NALM6 (cell line): ENCODE measurements around a stretch of chr16.

DNA sequence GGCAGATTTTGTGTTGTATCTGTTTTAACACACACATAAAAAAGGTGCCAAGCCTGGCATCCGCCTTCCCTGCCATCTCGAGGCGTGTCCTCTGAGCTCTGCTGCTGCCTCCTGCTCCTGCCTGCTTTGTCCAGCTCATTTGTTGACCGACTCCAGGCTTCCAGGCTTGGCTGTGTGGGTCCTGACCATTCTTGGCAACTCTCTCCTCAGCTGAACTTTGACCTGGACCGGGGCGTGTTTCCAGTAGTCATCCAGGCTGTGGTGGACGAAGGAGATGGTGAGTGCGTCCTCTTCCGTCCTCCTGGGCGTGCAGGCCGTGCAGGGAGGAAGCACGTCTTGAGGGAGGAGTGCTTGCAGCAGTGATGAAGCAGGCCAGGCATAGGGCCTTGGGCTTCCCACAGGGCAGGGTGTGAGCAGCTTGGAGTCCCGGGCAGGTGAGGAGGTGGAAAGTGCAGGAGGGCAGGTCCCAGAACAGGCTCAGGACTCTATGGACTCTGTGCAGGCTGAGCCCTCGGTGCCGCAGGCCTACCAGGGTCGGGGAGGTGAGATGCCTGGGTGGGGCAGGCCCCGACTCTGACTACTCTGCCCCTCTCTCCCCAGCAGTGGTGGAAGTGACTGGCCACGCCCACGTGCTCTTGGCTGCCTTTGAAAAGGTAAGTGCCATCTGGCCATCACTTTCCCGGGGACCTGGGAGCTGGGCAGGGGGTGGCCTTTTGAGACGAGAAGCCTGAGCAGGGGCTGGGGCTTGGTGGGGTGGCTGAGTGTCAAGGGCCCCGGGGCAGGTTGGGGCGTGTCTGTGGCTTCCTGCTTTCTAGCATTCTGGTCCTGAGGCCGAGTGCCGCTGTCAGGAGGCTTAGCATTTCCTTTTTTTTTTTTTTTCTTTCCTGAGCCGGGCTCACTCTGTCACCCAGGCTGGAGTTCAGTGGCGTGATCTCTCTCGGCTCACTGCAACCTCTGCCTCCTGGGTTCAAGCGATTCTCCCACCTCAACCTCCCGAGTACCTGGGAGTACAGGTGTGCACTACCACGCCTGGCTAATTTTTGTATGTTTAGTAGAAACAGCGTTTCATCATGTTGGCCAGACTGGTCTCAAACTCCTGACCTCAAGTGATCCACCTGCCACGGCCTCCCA, 28.5 kb upstream of the NUDT16L1 start:
- PRO-cap = no peak

DNA sequence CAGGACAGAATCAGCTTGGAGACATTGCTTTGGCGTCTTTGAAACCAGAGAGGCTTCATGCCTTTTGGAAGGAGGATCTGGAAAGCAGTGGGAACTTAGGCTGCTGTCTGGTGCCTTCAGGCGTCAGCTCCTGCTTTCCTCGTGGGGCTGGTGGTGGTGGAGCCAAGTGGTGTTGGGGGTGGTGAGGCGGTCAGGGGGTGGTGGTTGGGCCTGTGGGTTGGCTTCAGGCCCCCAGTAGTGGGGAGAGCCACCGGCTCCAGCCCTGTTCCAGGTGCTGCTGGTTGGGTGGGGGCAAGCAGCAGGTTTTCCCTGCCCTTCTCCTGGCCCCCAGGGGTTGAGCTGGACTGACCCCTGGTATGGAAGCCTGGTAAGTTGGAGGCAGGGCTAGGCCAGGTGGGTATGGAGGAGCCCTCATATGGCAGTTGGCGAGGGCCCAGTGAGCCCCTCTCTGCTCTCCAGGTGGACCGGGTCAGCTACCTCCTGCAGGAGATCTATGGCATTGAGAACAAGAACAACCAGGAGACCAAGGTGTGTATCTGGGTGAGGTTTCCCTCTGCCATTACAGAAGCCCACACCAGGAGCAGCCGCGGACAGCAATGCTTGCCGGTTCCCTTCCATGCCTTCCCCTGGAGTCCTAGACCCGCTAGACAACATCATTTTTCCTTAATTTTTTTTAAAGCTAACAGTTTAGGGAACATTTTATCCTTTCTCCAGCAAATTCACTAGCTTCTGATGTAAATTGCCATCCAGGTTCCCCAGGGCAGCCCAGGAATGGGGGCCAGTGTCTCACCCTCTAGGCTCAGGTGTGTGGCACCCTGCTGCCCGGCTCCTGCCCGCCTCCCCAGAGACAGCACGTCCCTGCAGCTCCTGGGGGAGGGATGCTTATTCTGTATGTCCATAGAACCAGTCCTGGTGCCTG, 22.2 kb upstream of the NUDT16L1 start:
- PRO-cap = no peak

GRCh38 chr16:4676819-4677296, 16.5 kb upstream of the NUDT16L1 start:
- PRO-cap = no peak

DNA sequence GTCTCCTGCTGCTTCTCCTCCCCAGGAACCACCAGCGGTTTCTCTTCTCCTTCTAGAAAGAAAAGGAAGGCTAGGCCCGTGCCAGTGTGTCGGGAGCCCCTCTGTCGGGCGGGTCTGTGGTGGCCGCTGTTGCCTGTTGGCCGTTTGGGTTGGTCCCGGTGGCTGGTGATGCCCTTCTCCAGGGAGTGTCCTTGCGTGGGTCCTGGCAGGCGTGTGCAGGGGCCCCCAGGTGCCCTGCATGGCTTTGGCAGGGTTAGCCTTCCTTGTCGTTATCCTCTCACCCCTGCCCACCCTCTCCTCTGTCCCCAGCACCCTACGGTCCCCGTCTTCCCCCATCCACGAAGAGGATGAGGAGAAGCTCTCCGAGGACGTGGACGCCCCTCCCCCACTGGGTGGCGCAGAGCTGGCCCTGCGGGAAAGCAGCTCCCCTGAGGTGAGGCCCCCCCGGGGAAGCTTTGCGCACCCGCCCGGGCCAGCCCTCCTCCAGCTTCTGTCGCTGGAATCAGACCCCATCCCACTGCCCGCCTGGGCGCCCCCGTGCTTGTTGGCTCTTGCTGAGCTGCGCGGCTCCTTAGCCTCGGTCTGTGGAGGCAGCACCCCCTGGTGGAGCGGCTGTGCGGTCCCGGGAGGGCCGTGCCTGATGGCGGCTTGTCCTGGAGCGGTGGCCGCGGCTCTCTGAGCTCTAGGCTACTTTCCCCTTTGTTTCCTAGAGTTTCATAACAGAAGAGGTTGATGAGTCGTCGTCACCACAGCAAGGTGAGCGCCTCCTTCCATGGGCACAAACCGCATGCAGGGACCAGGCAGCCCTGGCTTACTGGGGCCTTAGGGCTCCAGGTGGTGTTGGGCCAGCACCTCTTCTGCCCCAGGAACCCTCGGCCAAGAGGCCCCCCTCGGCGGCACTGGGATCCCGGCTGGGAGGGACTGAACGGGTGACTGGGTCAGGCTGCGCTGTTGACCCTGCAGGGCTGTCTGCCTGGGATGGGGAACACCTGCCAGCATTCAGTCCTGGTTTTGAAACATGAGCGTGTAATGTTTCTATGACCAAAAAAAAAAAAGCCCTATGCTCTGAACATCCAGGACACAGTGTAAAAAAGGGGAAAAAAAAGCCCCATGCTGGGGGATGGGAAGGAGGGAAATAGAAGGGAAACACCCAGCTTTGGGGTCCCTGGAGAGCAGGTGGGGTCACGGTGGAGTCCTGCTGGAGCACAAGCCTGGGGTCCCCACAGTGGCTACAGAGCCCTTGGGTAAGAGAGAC, 10.4 kb upstream of the NUDT16L1 start:
- PRO-cap = no peak

GRCh38 chr16:4694741-4695800, 1.7 kb downstream of the NUDT16L1 start:
- PRO-cap = no peak

GRCh38 chr16:4832723-4832961, 14.4 kb downstream of the GLYR1 start:
- PRO-cap = no peak

DNA sequence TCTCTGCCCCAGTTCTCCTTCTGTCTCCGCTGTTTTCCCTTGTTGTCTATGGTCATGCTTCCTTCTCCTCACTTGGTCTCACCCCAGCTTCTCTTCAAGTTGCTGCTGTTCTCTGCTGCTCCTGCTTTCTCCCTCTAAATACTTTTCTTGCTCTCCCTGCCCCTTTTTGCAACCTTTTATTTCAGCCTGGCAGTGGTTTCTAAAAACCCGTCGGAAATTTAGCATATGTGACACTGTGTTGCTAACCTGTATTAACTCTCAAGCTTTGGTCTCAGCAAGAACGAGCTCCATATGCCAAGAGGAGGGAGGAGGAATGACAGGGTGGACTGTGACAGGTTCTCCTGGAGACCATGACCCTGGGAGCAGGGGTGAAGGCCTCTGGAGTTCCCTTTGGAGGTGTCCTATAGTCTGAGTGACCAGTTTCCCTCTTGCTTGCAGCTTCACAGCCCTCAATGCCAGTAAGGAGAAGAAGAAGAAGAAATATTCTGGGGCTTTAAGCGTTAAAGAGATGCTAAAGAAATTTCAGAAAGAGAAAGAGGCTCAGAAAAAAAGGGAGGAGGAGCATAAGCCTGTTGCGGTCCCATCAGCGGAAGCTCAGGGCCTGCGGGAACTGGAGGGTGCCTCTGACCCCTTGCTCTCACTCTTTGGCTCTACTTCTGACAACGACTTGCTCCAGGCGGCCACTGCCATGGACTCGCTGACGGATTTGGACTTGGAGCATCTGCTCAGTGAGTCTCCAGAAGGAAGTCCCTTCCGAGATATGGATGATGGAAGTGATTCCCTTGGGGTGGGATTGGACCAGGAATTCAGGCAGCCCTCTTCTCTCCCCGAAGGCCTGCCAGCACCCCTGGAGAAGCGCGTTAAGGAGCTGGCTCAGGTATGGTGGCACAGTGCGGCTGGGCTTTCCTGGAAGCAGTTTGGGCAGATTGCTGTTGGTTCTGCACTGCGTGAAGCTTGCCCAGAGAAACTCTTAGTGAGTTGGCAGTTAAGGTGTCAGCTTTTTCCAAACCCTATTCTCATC, 13.3 kb downstream of the UBN1 start:
- PRO-cap = no peak

DNA sequence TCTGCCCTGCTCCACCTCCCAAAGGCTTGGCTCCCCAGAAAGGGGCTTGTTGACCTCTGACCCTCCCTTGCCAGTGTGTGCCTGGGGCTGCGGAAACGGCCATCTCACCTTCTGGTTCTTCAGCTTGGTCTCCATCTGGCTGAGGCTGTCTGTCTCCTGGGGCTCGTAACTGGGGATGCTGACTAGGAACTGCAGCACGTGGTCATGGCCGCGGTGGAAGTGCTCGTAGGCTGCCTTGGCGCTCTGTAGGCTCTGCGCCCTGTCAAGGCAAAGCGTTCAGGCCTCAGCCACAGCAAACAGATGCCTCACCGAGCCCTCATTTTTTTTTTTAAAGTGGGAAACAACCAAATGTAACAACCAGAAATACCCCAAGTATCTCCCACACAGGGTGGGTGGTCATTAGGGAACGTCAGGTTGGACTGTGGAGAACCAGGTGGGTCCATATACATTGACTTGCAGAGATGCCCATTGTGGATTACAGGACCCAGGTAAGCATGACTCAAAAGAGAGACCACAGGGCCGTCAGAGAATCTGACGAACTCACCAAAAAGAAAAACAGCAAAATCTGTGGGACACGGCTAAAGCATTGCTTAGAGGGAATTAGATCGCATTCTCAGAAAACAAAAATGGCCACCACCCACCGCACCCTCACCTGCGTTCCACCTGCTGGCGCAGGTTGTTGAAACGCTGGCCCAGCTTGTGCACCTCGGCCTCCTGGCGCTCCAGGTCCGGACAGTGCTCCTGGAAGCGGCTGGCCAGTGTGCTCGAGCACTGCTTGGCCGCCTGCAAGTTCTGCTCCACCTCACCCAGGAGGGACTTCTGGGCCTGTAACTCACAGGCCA, 43.0 kb downstream of the UBN1 start:
- PRO-cap = no peak

DNA sequence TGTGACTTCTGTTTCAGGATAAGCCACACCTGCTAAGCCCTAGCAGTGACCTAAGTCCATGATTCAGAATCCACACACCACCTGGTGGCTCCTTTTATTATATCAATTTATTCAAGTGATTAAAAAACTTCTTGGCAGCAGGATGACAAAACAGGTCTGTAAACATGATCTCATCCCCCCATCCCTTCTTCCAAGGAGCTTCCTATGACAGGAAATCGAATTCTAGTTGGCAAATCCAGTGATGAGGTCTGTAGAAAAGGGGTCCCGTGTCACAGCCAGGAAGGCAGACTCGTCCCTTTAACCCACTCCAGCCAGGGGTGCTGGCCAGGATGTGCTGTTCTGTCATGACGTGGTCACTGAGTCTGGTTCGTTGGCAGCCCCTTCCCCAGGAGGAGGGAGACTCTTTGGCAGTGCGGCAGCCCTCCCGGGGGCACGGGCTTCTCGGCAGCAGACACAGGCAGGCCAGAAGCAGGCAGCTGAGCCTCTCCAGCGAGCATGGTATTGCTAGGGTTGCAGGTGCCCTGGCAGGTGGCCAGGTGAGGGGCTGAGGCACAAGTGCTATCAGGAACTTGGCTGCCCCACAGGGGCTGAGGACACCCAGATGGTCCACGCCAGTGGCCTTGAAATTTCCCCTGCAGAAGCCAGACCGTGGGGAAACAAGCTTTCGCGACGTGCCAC, 8.8 kb downstream of the NAGPA start:
- PRO-cap = no peak

DNA sequence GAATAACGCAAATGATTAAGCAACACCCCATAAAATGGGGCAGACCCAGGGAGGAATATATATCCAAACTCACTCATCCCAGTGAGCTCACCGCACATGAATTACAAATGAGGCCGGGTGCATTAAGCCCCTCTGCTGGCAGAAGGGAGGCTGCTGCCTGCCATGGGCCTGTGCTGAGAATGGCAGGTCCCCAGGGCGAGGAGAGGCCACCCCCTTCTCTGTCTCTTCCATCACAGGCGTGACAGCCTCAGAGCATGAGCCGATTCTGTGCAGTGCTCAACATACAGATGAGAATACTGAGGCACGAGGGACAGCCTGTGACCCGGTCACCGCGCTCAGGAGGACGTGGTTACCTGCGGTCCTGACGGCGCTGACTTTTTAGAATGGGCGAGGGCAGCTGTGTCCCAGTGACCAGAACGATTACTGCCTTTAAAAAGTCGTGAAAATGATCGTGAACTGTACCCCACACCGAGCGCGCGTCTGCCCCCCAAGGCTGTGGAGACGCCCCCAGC, 612 bp downstream of the EEF2KMT start:
- PRO-cap = unidirectional peak, plus-strand start at position 230 of the sequence

DNA sequence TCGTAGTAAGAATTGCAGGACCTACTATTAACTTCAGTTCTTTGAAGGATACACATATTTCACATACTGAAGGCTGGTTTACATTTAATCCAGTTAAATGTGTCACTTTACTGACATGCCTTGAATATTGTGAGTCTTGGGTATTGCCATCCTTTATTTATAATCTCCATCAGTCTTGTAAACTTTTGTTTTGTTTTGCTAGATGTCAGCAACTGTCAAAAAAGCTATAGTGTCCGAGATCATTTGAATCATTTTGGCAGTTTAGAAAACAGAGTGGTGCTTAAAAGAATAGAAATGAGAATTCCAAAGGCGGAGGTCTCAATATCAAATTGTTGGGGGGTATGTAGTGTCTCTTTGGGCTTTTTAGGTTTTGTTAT, 529.2 kb downstream of the RBFOX1 start:
- PRO-cap = no peak

DNA sequence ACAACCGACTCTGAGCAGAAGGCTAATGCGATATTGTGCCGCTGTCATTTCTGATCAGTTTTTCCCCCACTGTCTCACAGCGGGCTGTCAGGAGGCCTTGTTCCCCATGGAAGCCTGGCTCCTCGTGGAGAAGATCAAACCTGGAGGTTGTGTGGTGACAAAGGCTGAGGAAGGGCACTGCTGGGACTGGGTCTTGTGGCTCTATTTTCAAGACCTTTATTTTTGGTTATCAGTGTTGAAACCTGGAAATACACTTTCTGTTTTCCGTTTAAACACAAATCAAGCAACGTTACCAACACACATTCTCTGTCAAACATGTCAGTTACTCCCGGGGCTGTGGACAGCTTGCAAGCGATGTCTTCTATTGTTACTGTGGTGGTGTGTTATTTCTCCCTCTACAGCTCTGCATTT, 1245.4 kb downstream of the TMEM114 start:
- PRO-cap = no peak

DNA sequence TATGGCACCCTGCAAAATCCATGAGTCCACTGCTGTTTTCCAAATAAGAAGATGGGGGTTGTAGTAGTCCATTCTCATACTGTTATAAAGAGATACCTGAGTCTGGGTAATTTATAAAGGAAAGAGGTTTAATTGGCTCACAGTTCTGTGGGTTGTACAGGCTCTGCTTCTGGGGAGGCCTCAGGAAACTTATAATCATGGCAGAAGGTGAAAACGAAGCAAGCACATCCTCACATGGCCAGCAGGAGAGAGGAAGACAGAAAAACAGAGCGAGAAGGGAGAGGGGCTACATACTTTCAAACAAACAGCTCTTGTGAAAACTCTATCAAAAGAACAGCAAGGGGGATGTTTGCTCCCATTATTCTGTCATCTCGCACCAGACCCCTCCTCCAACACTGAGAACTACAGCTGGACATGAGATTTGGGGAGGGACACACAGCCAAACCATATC, 1200.5 kb downstream of the TMEM114 start:
- PRO-cap = no peak

DNA sequence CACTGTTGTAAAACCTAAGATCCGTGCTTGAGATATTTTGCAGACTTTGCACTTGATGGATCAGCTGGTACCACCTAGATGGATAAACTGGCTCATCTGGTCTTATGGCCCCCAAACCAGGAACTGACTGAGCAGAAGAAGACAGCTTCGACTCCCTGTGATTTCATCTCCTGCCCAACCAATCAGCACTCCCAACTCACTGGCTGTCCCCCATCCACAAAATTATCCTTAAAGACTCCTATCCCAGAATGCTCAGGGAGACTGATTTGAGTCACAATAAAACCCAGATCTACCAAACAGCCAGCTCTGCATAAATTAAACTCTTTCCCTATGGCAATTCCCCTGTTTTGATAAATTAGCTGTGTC, 477.2 kb downstream of the TMEM114 start:
- PRO-cap = no peak

- PRO-cap = bidirectional peak, plus-strand start at chr16:8641499, minus-strand start at chr16:8641215
These were observed 19.5 kb downstream of the METTL22 start for GRCh38 chr16:8641002-8641402.

DNA sequence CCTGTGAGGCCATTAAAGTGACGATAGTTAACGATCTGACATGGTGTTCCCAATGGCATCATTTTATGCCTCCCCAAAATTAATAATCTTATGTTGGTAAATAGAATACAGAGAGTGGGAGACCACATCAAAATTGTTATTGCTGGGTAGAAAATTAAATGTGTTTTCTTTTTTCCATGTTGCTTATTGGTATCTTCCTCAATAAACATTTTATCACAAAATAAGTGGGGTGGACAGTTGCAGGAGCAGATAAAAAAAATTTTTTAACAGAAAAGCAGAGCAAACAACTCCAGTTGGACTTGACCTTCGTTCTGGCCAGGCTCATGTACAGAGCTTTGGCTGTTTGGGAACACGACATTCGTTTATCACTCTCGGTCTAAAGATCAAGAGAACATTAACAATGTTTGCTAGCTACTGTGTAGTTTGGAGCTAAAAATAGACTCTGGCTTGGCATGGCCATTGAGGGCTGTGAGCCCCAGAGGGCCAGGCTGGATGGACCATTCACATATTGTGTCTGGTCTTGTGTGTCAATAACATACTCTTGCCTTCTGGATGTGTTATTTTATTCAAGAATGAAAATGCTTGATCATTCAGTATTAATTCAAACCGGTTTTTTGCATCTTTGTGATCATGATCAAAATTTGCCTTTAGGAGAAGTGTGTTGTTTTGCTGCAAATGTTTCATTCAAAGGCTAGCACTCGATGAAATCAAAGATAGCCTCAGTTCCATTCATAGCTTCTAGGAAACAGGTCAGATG, 56.6 kb downstream of the TMEM186 start:
- PRO-cap = no peak

- PRO-cap = no peak
These were observed 8.8 kb downstream of the CARHSP1 start for GRCh38 chr16:8859894-8860565.

DNA sequence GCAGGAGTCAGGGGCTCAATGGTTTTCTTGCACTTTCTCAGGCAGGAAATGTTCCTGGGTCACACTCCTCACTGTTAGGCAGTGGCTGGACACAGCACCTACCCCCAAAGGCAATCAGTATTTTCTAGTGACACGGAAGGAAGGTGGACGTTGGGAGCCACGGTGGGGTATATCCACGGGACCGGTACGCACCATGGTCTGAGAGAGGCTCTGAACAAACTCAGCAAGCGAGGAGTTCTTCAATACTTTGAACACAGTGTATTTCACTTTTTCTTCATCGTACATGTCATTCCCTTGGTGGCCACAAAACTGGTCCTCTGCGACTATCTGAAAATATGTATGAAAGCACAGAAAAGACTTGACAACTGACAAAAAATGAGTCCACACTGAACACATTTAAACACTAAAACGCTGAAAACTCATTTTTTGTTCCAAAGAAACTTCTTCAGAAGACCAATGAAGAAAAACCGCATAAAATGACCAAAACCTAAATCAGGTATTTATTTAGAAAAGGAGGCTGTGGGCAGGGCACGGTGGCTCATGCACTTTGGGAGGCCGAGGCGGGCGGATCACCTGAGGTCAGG, 21.0 kb downstream of the LITAFD start:
- PRO-cap = no peak

DNA sequence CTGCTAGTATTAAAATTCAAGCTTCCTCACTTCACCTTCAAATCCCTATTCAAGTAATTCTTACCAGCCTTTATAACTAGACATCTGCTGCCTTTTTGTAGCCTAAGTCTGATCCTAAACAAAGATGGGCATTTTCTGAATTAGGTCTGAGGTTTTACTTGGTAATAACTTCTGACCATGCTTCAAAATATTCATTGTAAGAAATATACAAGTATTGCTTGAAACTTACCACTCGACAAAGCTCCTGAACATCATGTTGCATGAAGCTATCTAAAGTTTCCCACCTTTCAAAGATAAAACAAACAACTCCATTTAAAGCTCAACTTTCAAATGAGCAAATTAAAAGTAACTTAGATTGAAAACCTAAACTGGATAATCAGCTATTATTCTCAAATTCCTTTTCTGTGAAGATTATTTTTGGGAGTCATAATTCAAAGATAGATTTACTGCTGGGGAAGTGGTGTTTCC, 34.2 kb downstream of the LITAFD start:
- PRO-cap = no peak

GRCh38 chr16:8935575-8936154, 28.0 kb downstream of the USP7 start:
- PRO-cap = no peak